CD14-positive monocyte (primary cell): ENCODE measurements around the gene CYLC2.

DNA sequence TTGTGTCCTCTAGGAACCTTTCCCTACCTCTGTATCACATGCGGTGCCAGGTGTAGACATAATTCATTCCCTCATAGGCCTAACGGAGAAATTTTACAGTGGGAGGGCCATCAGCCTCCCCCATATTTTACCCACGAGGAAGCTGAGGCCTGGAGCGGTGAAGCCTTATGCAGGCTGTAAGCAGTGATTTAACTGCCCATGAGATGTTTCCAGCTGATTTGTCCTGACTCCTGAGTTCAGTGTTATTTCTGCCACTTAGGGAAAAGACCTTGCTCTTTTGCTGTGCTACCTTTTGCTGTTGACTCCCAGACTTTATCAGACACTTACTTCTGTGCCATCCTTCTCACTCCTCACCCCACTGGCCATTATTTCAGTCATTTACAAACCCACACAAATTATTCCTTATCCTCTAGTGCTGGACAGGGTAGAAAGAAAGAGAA, 8.1 kb downstream of the NR4A3 start:
- CAGE, long polyA plus RNA = no peak

- CAGE, long polyA plus RNA = no peak
Observed at GRCh38 chr9:100001767-100002412, 95.4 kb downstream of the STX17 start.

- CAGE, long polyA plus RNA = no peak
Observed at GRCh38 chr9:100111035-100111681, 12.1 kb downstream of the INVS start.

- CAGE, long polyA plus RNA = no peak
Observed at GRCh38 chr9:100142308-100143132, 43.5 kb downstream of the INVS start.

- CAGE, long polyA plus RNA = no peak
Observed at GRCh38 chr9:100351750-100352742, 696 bp downstream of the TEX10 start.

GRCh38 chr9:100411408-100411959, 15.5 kb upstream of the MSANTD3 start:
- CAGE, long polyA plus RNA = no peak

- CAGE, long polyA plus RNA = no peak
Observed at GRCh38 chr9:100426235-100426791, 630 bp upstream of the MSANTD3 start.

- CAGE, long polyA plus RNA = no peak
Observed at GRCh38 chr9:101323984-101324939, 60.5 kb downstream of the BAAT start.

- CAGE, long polyA plus RNA = no peak
Observed at GRCh38 chr9:101425302-101425974, 10.1 kb downstream of the ALDOB start.

- CAGE, long polyA plus RNA = no peak
Observed at GRCh38 chr9:101429158-101429782, 6.3 kb downstream of the ALDOB start.

DNA sequence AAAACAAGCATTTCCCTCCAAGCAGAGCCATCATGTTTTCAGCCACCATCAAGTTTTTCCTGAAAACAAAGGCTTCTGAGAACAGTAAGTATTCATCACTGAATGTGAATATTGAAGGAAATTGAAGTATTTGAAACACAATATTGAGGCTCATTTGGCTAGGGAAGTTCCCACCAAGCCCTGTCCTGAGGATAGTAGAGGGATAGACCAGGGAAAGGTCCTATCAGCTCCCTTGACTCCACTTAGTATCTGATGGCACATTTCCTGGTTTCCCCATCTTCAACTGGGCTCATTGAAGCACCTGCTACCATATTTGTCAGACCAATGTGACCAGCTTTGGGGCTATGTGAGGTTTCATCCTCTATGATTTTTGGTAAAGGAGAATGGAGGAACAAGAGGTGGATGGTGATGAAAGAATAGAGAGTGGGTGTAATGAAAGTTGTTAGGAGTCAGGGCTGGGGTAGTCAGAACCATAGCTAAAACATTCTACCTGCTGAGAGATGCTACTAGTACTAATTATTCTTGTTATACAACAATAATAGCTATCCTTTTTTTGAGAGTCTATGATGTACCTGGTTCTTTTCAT, 1.7 kb upstream of the ALDOB start:
- CAGE, long polyA plus RNA = no peak

GRCh38 chr9:101578466-101578897, 16.3 kb downstream of the PPP3R2 start:
- CAGE, long polyA plus RNA = no peak

DNA sequence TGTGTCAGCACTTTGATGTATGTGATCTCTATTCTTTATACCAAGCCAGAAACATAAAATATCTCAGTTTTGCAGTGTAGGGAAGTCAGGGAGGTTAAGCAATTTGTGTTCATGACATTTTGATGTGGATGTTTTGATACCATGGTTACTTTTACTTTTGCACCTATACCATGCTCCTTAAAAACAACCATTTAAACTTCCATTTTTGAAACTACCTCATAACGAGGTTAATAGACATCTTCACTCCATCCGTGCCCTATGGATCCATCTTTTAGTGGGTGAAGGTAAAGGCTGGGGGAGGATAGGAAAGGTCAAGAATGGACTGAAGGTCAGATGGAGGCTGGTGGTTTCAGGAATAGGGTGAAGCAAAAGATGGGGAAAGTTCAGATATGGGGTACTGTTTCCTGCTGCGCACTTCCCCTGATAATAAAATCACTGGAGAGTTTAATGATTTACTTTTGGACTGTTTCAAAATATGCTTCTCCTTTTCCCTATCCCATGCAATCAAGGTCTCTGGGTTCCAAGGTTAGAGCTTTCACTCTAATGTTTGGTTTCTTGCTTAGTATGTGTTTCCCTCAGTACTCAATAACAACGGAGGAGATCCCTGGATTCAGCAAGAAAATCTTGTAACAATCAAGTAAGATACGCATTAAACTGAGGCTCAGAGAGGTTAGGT, 10.7 kb upstream of the PPP3R2 start:
- CAGE, long polyA plus RNA = no peak

- CAGE, long polyA plus RNA = no peak
Observed at GRCh38 chr9:102995152-102995561, at the start of gene CYLC2. Gene CYLC2 (plus strand): TSS chr9:102995333.

GRCh38 chr9:104822183-104822471, 58.2 kb downstream of the NIPSNAP3B start:
- CAGE, long polyA plus RNA = no peak

- CAGE, long polyA plus RNA = no peak
Observed at GRCh38 chr9:104841455-104842411, 77.8 kb downstream of the NIPSNAP3B start.

- CAGE, long polyA plus RNA = no peak
Observed at GRCh38 chr9:104843004-104843727, 79.2 kb downstream of the NIPSNAP3B start.

DNA sequence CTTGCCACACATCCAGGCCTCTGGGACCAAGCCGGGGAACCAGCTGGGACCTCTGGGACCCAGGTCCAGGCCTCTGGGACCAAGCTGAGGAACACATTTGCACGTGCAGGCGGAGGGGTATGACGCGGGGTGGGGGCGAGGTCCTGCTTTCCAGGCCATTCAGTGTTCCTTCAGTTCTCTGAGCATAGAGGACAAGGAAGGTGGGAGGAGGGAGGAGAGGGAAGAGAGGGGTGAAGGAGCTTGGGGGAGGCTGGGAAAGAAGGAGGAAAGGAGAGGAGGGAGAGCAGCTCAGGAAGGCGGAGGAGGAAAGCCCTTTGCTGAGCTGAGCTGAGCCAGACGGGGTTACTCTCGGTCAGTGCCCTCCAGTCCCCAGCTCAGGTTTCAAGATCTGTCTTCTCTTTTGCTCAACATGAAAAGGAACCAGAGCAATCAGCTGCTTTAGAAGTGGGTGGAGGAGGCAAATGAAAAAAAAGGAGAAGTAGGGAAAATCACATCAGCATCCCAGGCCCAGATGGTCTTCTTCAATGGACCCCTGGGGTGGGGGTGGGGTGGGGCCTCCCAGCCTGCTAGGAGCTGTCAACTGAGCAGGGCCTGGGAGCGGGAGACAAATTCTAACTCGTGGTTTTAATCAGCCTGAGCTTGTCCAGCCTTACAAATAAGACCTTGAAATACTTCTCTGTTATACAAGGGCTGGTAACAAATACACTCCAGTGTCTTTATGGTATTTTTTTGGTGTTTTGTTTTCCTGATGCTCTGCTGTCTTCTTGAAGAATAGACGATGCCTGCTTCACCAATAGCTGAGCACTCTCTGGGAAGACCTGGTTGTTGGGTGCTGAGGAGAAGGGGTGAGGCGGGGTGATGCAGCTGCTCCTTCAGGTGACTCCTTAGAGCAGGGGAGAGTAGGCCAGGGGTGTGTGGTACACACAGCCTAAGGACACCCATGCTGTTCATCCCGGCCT, 58.9 kb downstream of the ABCA1 start:
- CAGE, long polyA plus RNA = start-site peak on the minus strand centred at position 272 of the sequence, 462 bp wide, 10 and 13 reads in 2 replicates

- CAGE, long polyA plus RNA = no peak
Observed at GRCh38 chr9:104904657-104905505, 23.1 kb downstream of the ABCA1 start.

GRCh38 chr9:104923060-104923646, 4.8 kb downstream of the ABCA1 start:
- CAGE, long polyA plus RNA = no peak